Metastatic Pancreatic Carcinoma in the Ovary (tissue), 1 donor: Measurements from ENCODE around the genes MISP and CFD.

- PRO-cap: no peak
Measured at GRCh38 chr19:719714-720356, 11.1 kb downstream of the PALM start.

DNA sequence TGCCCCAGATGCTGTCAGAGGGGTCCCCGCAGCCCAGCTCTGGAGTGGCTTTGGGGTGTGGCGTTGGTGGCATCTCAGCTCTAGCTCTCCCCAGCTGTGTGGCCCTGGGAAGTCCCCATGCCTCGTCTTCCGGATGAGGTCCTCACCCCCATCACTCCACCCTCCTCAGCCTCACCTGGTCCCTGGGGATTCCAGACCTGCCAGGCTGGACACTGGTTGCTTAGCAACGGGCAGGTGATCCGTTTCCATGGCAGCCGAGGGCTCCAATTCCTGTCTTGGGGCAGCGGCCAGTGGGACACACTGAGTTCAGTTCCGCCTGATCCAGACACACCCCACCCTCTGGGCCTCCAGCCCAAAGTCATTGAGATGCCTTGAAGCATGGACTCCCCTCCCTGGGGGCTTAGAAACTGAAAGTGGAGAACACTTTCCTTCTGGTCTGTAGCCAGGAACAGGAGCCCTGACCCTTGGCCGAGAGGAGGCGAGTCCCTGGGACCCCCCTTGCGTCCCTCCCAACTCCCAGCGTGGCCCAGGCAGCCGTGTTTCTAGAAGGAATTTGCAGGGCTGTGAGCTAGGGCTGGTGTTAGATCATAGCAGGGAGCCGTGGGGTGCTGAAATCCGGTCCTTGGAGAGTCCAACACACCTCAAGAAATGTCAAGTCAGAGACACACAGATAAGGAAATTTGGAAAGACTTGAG, 7.6 kb upstream of the MISP start:
- PRO-cap: no peak

GRCh38 chr19:748022-748586, 2.8 kb upstream of the MISP start:
- PRO-cap: no peak

DNA sequence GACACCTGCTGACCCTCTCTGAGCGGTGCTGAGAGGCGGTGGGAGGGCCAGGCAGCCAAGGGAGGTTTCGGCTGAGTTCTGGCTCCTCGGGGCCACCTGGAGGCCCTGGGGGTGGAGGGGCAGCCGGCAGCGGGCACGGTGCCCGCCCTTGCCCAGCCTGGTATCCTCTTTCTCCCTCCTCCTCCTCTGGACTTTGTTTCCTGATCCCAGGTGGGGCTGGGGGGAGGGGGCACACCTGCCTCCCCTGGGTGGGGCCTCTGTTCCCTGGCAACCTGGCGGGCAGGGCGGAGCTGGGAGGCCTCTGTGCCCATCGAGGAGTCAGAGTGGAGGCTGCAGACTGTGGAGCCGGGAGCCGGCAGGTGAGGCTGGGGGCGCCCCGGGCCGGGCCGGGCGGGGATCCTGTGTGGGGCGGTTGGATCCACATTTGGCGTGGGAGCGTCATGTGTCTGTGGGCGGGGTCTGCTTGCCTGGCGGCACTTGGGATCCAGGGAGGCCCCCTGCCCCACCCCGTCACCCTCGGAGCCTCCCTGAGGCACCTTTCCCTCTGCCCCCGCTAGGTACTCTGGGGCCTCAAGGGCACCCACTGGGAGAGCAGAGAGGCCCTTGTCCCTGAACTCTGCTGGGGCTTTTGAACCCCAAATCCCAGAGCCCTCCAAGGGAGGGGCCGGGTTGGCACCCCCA, at the start of gene MISP:
MISP (plus strand) TSS at position 300 of the 681 bp plus-strand sequence.
- PRO-cap: bidirectional peak, plus-strand start at position 335 of the sequence, minus-strand start at position 168 of the sequence

DNA sequence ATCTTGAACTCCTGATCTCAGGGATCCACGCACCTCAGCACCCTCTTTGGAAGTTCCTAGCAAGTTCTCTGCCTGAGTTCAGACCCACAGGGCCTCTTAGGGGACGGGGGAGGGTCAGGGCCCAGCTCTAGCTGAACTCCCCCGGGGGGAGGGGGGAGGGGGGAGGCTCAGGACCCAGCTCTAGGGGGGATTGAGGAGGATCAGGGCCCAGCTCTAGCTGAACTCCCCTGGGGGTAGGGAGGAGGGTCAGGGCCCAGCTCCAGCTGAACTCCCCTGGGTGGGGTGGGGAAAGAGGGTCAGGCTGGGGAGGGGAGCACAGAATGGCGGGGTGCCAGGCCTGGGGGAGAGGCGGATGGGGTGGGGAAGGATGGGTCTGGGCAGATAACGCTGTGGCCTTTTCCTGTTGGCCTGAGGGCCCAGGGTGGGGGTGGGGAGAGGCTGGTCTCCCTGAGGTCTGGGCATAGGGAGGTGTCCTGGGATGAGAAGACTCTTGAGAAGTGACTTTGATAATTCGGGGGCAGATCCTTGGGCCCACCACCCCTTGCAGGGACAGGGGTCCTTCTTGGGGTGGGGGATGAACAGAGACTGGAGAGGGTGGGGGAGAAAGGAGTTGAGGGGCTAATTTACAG, 5.5 kb upstream of the PTBP1 start:
- PRO-cap: no peak

GRCh38 chr19:808229-808970, 11.1 kb downstream of the PTBP1 start:
- PRO-cap: no peak

DNA sequence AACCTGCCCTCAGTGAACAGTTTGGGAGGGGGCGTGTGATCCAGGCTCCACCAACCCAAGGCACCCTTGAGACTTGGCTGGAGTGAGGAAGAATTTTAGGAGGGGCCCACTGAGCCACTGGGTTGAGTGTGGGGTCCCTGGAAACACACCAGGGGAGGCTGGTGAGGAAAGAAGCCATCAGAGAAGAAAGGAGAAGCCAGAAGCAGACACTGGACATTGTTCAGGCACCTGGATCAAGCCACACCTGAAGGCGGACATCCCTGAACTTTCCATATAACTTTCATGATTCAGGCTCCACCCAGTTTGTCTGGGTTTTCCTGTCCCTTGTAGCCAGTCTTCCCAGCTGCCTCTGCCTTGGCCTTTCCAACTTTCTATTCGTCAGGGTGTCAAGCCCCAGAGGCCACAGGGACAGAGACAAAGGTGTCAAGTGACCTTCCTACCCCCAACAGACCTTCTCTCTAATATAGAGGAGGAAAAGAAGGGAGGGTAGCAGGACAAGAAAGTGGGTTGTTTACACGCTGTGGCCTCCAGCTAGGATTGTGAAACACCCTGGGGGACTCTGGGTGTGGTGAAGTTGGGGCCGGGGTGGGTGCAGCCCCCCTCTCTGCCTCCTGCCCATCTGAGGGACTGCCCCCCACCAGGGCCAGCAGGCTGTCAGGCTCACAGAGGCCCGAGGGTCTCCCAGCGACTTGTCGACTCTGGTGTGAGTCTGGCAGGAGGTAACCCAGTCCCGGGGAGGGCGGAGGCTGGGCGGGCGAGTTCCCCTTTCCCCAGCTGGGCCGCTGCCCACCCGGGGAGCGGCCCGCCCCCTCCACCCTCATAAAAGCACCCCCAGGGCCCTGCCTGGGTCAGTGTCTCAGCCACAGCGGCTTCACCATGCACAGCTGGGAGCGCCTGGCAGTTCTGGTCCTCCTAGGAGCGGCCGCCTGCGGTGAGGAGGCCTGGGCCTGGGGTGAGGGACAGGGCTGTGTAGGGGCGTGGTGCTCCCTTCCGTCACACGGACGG, at the start of gene CFD:
CFD (plus strand) TSS at position 851 of the 1,005 bp plus-strand sequence.
- PRO-cap: bidirectional peak, plus-strand start at position 851 of the sequence, minus-strand start at position 700 of the sequence

GRCh38 chr19:862119-862848, 2.8 kb downstream of the CFD start:
- PRO-cap: no peak

GRCh38 chr19:862849-863462, 3.5 kb downstream of the CFD start:
- PRO-cap: no peak

- PRO-cap: no peak
Measured at GRCh38 chr19:932285-933242, 6.7 kb downstream of the ARID3A start.

DNA sequence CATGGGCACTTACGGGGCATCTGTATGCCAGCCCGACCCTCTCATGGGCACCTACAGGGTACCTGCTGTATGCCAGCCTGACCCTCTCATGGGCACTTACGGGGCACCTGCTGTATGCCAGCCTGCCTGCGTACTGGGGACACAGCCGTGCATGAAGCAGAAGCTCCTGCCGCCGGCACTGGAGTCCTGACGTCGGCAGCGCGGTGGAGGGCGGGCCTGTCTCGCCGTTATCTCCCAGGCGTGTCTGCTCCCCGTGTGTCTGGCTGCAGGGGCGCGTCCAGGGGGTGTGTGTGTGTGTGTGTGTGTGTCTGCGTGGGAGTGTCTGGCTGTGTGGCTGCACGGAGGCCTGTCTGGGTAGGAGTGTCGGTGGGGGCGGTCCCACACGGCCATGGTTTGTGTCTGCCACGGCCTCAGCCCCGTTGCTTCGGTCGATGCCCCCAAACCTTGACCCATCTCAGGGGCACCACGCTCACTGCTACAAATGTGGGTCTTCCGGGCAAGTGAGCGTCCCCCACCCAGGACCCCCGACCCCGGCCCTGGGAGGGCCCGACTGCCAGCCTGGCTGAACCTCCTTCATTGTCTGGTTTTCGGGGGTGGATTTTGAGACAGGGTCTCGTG, 18.3 kb downstream of the ARID3A start:
- PRO-cap: no peak

DNA sequence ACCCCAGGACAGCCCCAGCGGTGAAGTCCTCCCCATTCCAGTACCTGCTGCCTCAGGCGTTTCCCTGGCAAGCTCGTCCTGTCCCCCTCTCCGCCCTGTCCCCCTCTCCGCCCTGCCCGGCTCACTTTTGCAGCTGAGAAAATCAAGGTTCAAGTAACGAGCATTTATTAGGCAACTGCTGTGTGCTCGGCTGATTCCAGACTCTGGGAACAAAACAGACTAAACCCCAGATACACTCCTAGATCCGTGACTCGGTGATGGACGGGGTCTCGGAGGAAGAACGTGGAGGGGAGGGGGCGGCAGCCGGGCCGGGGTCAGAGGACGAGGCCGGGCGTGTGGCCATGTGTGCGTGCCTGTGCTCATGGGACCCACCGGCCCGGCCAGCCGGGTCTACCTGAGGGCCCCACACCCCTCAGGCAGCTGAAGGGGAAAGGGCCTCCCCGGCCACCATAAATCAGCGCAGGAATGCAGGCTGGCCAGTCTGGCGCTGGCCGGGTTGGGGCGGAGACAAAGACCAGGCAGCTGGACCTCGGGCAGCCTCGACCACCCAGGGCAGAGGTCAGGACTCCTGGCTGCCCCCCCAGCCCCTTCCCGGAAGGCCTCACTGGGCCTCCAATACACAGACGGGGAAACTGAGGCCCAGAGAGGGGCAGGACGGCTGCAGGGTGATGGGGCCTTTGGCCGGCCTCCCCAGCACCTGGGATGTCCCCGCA, 27.8 kb upstream of the WDR18 start:
- PRO-cap: no peak

DNA sequence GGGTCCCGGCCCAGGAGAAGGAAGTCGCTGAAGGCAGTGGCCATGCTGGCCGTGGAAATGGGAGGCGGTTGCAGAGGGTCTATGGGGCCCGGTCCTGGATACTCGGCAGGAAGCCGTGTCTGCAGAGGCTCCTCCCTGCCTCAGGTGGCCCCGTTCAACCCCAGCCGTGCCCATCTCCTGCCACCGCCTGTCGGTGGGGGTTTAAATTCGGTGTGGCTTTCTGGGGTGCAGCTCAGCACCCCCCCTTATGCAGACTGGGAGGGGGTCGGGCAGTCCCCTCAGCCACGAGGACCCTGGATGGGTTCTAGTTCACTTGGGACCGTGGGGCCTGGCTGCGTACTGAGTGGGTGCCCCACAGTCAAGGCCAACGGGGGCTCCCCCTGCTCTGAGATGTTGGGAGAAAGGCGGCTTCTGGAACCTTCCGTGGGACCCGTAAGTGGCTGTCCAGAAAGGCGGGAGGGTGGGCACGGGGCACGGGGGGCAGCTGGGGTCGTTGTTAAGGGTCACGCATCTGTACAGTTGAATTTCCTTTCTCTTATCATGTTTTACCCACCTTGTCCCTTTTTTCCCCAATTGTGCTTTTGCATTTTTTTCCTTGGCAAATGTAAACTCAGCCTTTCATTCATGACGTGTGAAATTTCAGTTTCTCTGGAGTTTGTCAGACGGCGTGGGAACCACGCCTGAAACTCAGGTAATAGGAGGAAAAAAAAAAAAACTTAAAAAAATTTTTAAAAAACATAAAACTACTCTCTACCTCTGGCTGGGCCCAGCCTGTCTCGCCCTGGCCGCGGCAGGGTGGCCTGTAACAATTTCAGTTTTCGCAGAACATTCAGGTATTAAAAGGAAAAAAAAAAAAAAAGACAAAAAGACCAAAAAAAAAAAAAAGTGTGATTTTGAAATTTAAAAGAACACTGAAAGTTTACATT, 9.0 kb upstream of the WDR18 start:
- PRO-cap: no peak

- PRO-cap: no peak
Measured at GRCh38 chr19:1010531-1010781, 10.2 kb downstream of the GRIN3B start.

- PRO-cap: no peak
Measured at GRCh38 chr19:1018672-1019555, 2.0 kb downstream of the TMEM259 start.

- PRO-cap: bidirectional peak, plus-strand start at chr19:1028291, minus-strand start at chr19:1028190; bidirectional peak, plus-strand start at chr19:1028771, minus-strand start at chr19:1028566
Measured at GRCh38 chr19:1028063-1029034, 1.9 kb downstream of the CNN2 start.

GRCh38 chr19:1067710-1068436, 906 bp downstream of the ARHGAP45 start:
- PRO-cap: no peak

DNA sequence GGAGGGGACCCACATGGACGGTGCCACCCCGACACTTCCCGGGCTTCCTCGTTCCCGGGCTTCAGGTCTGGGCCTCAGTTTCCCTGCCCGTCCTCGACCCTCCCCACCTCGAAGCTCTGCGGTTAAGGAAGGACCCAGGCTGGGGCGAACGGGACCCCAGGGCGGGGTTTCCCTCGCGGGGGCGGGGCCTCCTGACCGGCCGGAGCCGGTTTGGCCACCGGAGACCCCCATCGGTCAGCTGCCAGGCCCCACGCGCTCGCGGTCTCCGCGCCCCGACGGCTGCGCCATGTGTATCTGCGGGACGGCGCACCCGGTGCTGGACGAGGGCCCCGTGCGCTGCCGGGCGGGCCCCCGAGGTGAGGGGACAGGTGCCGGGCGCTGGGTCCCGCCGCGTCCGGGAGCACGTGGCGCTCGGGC, 4.0 kb downstream of the ARHGAP45 start:
- PRO-cap: no peak

DNA sequence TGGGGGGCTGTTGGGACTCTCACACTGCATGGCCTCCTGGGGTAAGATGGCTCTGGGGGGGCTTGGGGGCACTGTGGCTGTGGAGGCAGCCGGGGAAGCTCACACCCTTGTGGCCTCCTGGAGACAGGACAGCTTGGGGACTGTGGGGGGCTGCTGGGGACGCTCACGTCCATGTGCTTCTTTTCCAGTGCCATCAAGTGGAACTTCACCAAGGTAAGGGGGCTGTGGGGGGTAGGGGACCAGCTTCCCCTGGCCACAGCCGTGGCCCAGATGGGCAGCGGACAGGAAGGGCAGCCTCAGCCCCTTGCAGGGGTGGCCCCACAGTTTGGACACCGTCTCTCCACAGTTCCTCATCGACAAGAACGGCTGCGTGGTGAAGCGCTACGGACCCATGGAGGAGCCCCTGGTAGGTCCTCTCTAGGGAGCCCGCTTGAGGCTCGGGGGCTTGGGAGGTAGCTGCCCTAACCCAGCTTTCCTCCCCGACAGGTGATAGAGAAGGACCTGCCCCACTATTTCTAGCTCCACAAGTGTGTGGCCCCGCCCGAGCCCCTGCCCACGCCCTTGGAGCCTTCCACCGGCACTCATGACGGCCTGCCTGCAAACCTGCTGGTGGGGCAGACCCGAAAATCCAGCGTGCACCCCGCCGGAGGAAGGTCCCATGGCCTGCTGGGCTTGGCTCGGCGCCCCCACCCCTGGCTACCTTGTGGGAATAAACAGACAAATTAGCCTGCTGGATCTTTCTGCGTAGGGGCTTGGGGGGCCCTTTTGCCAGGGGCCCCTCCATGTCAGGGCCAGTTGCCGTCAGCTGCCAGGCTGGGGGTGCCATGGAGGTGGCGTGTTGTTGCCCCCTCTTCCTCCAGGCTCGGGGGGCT, 2.5 kb downstream of the GPX4 start:
- PRO-cap: no peak

GRCh38 chr19:1119765-1120385, 16.1 kb downstream of the GPX4 start:
- PRO-cap: no peak